Non-pigmented ciliary epithelial cell (primary cell): ENCODE measurements around the genes ANKRD17 and AFM.

- RRBS = no CpG with 5 or more reads among the region's 4 CpGs
Observed at GRCh38 chr4:71765395-71765781, 18.5 kb downstream of the GC start.

DNA sequence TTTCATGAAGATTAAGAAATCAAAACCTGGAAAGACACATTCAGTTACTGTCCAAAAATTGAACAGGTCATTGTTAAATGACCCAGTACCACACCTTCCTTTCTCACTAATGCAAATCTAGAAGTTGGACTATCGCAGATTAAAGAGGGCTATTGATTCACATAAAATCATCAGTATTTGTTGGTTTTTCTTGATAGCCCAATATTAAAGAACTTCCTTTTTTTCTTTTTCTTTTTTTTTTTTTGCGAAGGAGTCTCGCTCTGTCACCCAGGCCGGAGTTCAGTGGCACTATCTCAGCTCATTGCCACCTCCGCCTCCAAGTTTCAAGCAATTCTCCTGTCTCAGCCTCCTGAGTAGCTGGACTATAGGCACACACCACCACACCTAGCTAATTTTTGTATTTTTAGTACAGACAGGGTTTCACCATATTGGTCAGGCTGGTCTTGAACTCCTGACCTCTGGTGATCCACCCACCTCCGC, 194.7 kb downstream of the NPFFR2 start:
- RRBS = no CpG with 5 or more reads among the region's 6 CpGs

DNA sequence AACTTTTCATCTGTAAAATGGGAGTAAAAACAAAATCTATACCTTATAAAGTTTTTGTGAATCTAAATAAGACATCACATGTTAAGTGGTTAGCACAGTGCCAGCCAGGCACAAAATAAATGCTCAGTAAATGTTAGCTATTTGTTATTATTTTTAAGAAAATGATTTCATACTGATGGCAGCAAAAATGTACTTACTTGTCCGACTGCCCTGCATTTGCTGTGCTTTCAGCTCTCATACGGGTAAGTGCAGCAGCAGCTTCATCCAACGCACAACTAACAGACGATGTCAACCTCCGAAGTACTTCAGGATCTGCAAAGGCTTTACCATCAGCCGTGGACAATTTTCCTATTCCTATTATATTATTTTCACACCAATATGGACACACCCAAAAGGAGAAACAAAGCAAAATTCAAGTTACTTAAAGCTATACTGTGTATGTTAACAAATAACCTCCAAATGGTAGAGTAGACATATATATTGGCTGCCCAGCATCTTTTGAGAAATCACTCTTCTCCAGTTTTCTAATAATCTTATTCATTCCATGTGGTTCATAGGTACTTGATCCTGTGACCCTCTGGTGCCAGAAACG, 91.6 kb upstream of the COX18 start:
- RRBS = no CpG with 5 or more reads among the region's 7 CpGs

GRCh38 chr4:73230698-73231503, 27.7 kb downstream of the ANKRD17 start:
- RRBS = no CpG with 5 or more reads among the region's 5 CpGs

DNA sequence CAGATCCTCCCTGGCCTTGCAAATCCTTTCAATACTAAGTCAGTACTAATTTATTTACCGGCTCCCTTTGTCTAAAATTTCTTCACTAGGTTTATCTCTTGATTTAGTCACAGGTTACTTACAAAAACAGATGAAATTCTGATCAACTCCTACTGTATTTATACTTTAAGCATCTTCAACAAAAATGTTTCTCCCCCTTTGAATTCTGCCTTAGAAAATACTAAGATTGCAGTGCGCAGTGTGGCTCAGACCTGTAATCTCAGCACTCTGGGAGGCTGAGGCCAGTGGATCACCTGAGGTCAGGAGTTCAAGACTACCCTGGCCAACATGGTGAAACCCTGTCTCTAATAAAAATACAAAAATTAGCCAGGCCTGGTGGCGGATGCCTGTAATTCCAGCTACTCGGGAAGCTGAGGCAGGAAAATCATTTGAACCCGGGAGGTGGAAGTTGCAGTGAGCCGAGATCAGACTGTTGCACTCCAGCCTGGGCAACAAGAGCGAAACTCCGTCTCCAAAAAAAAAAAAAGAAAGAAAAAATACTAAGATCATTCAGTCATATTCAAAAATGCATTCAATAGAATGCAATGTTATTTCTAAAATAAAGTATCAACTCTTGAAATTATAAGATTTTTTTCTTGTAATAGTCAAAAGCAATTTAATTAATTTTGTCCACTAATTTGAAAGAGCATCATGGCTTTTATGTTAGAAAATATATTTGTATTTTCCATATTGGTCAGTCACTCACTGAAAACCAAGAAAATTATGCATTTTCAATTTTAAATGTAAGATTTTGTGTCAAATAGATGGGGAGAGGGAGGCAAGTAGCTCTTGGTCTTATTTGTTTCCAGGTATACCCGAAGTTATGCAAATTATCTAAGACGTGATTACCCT, 4.1 kb downstream of the ANKRD17 start:
- RRBS = no CpG with 5 or more reads among the region's 10 CpGs

GRCh38 chr4:73257879-73258870, at the start of gene ANKRD17:
Gene ANKRD17 (minus strand): TSS chr4:73258798.
- RRBS = 4% methylated on average over 6 of the region's 87 CpGs

- RRBS = no CpG with 5 or more reads among the region's 4 CpGs
Observed at GRCh38 chr4:73341435-73342005, 62.6 kb upstream of the ALB start.

- RRBS = no CpG with 5 or more reads among the region's 6 CpGs
Observed at GRCh38 chr4:73418036-73418571, 14.0 kb downstream of the ALB start.

DNA sequence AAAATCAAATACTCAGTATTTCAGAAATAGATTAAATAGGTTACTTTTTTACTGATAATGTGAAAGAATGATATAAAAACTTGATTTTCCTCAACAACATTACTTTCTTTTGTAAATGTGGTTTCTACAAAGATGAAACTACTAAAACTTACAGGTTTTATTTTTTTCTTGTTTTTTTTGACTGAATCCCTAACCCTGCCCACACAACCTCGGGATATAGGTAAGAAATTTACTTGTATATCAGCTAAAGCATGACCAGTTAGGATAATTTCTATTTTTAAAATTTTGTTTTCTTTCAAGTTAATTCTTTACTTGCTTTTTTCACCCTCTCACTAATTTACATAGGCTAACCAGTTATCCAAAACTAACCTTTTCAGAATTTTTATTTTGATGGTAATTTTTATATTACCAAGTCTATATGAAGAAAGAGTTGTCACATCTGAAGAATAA, at the start of gene AFM:
TSS of gene AFM (plus strand) at position 102 of the 450 bp plus-strand sequence.
- RRBS = no CpG with 5 or more reads among the region's 1 CpG

- RRBS = 44% methylated on average over 3 of the region's 8 CpGs
Observed at GRCh38 chr4:73727665-73728118, 12.7 kb upstream of the CXCL8 start.

DNA sequence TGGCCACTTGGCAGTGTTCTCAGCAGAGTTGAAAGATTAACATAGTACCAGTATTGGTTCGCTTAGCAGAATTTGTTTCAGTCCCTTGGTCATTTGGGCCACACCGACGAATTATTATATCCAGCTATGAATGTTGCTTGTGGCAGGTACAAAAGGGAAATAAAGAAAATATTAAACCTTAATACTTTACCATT, 5.2 kb upstream of the CXCL2 start:
- RRBS = no CpG with 5 or more reads among the region's 3 CpGs

DNA sequence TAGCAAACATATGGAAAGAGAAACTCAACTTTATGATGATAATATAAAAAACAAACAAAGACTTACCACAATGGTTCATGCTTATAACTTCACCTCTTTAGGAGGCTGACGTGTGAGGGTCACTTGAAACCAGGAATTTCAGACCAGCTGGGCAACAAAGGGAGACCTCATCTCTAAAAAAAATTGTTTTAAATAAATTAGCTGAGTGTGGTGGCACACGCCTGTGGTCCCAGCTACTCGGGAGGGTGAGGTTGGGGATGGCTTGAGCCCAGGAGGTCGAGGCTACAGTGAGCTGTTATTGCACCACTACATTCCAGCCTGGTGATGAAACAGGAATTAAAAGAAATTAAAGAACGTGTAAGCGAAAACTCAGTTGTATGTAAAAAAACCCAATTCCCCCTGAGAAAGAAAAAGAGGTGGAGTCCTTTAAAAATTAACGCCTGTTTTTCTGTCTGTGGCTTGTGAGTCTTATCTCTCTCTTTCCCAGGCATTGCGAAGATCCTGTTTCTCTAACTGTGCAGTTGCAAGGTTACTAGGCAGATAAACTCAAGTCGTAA, 21.9 kb downstream of the EPGN start:
- RRBS = no CpG with 5 or more reads among the region's 9 CpGs

DNA sequence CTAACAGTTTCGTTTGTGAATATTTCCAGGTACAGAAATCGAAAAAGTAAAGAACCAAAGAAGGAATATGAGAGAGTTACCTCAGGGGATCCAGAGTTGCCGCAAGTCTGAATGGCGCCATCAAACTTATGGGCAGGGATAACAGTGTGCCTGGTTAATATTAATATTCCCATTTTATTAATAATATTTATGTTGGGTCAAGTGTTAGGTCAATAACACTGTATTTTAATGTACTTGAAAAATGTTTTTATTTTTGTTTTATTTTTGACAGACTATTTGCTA, 19.7 kb downstream of the EREG start:
- RRBS = no CpG with 5 or more reads among the region's 4 CpGs

DNA sequence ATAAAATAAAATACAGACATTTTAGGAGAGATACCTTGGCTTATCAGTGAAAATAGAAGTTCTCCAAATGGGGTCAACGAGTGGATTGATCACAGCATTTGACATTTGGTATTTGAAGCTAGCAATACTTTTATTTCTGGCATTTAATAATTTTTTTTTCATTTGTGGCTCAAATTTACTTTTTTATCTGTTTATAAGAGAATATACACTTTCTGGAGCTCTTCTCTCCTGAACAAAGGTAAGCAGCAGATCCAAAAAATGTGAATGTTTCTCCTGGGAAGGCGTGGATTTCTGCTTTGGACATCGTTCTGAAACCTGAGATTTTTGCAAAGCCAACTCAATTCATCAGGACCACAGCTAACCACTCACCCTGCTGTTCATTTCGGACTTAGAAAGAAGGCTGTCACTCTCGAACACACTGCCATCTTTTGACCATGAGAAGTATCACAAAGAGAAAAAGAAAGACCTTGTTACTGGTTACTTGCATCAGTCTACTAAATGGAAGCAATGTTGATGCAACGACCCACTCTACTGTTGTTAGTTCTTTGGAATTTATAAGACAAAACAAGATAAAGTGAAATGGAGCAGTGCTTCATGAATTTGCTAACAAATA, 86.8 kb downstream of the AREG start:
- RRBS = no CpG with 5 or more reads among the region's 6 CpGs

DNA sequence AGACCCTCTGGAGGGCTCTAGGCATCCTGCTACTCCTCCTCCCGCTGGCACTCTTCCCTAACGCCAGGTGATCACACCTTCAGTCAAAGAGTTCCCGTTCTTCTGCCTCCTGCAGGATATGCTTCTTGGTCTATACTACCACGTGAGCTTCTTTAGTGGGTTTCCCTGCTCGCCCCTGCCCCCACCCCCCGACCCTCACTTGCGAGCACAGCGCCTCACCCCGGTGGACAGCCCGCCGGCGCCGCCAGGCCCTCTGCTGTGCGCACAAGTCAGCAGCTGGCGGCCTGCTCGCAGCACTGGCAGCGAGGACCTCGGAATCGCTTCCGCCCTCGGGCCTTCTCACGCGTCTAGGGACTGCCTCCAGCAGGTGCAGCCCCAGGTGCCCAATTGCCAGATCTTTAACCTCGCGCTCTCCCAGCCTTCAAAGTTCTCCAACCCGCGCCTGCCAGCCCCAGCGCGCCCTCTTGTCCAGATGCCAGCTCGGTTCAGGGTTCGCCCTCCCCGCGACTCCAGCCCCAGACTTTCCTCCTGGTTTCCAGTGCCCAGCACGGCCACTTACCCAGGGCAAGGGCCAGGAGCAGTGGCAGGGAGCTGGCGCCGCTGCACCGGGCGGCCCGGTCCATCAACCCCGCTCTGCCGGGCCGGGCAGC, 495 bp downstream of the BTC start:
- RRBS = 17% methylated on average over 1 of the region's 42 CpGs

DNA sequence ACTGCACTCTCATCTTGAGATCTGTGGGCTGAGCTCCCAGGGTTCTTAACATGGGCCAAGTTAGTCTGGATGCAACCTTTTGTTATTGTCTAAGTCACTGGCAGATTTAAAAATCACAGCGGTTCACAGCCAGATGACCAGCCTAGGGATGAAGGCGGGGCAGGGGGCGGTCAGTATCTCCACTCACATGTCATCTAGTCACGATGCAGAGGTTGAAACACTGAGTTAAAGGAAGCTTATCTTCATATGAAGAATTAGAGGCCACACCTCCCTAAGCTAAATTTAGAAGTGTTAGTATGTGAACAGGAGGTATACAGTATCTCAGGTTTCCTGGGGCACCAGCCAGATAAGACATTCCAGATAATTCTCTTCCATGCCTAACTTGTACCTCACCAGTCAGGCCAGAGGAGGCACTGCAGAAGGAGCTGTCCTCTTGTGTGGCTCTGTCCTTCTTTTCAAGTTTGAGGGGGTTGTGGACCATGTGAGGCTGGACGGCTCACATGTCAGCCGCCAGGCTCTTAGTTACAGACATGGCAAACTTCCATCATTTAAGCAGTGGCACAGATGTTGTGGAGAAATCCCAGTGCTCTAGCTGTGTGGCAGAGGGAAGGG, 37.1 kb downstream of the PARM1 start:
- RRBS = no CpG with 5 or more reads among the region's 6 CpGs

GRCh38 chr4:75126586-75127318, 193.8 kb downstream of the PARM1 start:
- RRBS = no CpG with 5 or more reads among the region's 26 CpGs

GRCh38 chr4:75513647-75514144, 507 bp downstream of the RCHY1 start:
- RRBS = no CpG with 5 or more reads among the region's 12 CpGs

DNA sequence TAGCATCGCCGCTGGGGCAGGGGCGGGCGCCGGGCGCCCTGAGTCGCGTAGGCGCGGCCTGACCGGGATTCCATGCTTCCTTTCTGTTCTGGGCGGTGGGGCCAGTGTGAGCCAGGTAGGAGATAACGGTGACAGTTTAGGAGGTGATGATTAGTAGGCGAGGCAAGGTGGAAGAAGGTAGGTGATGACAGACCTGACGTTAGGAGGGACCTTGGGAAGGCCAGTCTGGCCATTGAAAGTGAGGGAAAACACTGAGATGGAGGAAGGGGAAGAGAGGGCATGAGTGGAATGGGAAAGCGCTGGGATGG, 457 bp upstream of the CDKL2 start:
- RRBS = no CpG with 5 or more reads among the region's 16 CpGs

GRCh38 chr4:75723366-75723905, 941 bp upstream of the USO1 start:
- RRBS = no CpG with 5 or more reads among the region's 3 CpGs